Frontal cortex (tissue), 2 donors: ENCODE measurements around the genes RFX5, POGZ and THEM4.

DNA sequence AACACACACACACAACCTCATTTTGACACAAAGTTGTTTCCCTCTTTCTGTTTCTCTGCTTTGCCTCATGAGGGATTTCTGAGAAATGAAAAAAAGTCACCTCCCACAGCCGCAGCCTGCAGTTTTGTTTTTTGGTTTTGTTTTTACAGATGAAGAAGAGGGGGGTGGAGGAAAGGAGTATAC, 12.1 kb downstream of the MCL1 start:
- RAMPAGE, long total RNA = no peak

DNA sequence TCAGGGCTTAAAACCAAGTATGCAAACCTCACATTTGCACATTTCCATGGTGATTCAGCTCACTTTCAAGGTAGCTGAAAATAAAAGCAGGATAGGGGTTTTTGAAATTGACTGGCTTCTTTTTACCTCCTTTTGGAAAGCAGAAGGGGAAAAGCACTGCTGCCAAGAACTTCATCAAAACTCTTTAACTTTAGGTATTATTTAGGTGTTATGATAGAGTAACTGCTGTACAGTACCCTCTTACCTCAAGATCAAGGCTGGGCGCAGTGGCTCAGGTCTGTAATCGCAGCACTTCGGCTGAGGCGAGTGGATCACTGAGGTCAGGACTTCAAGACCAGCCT, 6.0 kb downstream of the MCL1 start:
- RAMPAGE, long total RNA = no peak

DNA sequence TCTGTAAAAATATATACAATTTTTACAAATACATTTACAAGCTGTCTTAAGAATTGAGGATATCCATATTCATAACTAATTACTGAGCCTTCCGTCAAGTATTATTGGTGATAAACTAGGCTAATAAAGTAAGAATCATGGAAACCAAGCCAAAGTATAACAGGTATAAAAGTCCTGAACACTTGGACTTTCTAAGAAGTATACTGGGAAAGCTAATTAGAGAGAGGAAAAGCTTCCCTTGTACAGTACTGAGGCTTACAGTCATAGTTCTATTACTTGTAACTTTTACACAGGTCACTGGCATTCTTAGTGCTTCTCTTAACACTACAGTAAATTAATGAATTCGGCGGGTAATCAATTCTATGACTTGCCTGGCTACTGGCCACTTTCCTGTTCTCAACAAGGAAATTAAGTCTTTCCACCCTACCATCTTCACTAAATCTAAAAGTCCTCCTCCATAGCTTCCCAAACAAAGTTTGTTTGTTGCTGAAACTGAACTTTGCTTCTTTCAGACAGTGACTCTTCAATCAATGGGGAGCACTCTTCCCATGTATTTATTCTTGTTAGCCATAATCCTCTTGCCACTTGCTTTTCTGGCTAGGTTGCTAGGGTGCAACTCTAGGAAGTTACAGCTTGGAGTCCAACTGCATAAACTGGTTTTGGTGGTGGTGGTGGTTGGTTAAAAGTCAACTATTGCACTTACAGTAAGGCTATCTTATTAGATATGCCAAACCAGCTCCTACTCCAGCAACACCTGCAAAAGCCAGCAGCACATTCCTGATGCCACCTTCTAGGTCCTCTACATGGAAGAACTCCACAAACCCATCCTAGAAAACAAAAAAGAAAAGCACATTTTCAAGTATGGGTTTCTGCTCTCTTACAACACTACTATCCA, 2.5 kb downstream of the MCL1 start:
- RAMPAGE, long total RNA = no peak

- RAMPAGE, long total RNA = no peak
Observed at GRCh38 chr1:150753235-150753938, 12.2 kb downstream of the CTSS start.

DNA sequence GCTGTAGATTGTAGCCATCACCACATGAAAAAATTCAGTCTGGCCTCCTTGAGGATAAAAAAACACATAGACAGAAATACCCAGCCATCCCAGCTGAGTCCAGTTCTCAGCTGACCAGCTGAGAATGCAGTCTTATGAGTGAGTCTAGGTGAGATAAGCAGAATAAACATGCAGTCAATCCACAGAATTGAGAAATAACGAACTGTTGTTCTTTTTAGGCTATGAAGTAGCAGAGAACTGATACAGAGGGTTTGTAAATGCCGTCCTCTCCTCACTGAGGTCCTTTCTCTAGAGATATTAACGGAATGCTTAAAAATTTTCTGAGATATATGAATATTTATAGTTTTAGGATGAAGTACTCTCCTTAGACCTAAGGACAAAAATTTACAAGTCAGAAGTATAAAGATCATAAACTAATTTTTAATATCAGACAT, 24.1 kb downstream of the ARNT start:
- RAMPAGE, long total RNA = no peak

- RAMPAGE, long total RNA = no peak
Observed at GRCh38 chr1:150881386-150882204, 5.2 kb upstream of the ARNT start.

DNA sequence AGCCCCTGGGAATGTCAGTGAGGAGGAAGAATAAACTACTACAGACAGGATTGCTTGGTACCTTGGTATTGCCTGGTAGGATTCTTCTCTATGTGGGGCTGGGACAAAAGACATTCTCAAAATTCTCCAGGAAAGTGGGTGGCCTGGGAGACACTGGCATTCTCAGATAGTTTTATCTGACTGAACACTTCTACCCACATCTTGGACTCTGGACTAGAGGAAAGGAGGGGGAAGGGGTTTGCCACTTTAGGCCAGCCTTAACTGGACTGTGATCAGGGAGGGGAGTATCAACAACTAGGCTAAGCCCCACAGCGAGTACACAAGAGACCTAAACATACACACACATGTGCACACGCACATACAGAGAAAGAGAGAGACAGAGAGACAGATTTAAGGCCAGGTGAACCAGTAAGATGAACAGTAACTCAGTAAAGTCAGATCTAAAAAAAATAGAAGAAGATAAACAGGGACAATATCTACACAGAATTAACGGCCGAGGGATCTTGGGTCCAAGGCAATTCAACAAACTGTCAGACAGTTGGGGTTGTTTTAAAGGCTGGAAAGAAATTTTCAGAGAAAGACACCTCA, 1.3 kb upstream of the SEMA6C start:
- RAMPAGE, long total RNA = no peak

- RAMPAGE, long total RNA = no peak
Observed at GRCh38 chr1:151309869-151310425, 17.3 kb downstream of the PI4KB start.

DNA sequence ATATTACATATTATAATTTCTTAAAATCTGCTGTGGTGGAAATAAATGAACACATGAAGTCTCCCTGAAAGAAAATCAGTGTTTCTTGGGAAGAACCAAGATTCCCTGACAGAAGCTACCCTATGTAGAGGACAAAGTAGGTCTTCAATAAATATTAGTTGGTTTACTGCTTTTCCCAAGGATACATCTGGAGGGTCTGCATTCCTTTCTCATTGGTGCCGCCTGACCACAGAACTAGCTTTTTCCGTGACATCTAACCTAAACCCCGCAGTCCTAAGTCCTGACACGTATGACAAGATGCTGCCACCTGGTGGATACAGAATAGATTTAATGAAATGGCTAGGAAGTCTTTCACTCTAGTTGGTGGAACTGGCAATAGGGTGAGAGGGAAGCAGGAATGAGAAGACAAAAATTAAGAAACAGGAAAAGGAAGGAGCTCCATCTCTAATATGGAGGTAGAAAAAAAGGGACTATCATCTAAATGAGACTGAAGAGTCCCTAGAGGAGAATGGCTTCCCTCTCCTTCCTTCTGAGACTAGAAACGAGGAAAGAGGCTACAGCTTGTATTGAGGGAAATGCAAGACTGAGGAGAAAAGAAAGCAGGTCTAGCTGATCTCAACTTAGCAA, 6.2 kb downstream of the RFX5 start:
- RAMPAGE, long total RNA = no peak

- RAMPAGE, long total RNA = start-site peak on the plus strand at chr1:151346906-151347002, 158 and 31 reads in 2 replicates
Observed at GRCh38 chr1:151346214-151347436, at the start of gene RFX5. Gene RFX5, minus strand, starts transcription at chr1:151347252.

DNA sequence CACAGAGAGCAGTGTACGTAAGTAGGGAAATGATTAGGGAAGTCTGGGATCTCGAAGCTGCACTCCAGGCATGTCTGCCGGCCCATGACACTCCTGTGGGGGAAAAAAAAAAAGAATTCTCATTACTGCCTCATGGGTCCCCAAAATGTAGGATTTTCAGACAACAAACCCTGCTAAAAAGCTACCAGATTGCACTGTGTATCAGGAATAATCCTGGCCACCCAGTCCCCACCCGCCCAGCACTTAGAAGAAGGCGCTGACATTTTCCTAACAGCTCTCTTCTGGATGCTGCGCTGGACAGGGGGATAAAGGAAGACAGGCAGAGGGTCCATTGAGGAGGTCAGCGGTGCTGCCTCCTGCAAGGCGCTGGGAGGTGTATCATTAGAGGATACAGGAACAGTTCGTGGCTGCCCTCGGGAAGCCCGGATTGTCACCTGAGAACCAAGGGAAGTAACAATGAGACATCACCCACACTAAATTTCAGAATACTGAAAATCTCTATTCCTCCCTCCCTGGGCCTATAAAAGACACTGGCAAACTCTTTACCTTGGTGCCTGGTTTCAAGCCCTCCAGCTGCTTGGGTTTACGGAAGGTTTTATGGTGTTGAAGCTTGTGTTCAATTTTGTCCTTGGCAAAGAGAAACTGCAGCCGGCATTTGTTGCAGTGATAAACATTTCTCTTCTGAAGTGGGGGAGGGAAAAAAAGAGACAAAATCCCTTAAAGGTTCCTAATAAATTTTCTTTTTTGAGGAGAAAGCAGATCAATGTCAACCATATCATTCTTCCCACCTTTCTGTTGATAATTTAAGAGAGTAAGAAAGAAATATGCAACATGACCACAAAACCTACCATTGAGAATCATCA, 9.0 kb downstream of the PSMB4 start:
- RAMPAGE, long total RNA = no peak

DNA sequence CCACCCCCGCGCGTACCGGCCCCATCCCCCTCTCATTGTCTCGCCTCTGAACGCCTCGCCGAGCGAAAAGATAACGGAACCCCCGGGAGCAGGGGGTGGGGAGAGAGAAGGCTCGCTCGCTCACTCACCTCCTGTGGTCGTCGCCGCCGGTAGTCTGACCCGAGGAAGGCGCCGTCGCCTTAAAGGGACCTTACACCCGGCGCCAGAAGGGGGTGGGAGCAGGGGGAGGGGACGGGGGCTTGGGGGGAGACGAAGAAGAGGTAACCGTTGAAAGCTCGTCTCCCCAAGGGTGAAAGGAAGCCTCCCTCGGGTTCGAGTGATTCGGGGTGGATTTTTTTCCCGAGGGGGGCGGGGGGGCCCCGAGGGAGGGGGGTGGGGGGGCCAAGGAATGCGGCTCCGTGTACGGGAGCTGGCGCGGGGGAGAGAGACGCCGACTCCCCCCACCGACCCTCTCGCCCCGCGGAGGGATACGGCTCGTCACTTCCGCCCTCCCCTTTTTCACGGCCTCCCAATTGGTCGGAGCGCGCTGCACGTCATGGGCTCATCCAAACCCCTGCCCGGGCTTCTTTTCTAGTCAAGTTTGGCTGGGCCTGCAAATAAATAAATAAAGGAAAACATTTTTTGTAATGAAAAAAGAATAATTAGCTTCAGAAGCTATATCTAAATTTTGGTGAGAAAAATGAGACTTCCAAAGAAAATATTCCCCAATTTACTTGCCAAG, at the start of gene POGZ:
Gene POGZ (minus strand): TSS at position 471 of the 721 bp plus-strand sequence.
- RAMPAGE, long total RNA = no peak

DNA sequence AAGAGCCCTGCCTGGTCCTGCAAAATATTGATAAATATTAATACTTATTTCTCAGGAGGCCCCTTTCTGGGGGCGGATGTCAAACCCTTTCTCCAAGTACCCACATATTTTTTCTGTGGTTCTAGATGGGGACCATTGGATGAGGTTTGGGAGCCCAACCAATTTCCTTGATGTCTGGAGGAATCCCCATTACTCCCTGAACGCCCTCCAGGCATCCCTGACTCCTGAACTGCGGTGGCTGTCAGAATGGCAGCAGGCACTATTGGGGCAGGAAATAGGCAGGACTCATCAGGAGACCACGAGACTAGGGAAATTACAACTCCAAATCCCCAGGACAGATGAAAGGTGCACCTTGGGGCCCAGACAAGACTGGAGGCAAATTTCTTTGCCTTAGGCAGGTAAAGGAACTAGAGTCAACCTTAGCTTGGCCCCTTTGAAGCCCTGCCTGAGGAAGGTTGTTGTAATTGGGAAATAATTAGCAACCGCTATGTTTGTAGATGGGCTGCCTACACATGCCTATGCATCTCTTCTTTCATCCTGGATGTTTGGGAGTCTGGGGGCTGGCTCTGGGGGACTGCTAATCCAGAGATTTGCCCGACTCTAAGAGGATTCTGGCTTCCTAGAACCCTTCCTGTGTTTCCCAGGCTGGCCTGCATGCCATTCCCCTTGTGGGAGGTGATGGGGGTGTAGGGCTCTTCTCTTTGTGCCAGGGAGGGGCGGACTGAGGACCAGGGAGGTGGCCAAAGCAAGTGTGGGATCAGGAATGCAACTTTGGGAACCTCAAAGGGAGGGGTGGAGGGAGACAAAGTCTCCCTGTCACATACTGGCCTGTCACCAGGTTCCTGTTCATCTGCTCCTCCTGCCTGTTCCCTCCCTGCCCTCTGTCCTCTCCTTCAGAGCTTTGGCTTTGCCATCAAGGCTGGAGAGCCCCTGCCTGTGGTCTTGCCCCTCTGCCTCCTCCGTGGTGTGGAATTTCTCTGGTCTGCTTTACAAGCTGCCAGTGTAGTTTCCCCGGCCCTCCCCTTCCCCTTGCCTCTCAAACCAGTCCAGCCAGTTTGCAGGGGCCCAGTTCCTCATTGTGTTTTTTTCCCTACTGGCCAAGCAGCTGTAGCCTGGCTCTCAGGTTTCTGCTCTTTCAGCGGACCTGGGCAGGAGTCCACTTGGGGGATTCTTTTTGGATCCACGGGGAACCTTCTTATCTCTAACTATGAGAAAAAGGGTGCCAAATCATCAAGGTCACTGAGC, 1.5 kb downstream of the CGN start:
- RAMPAGE, long total RNA = no peak

GRCh38 chr1:151569394-151570258, 29.5 kb downstream of the TUFT1 start:
- RAMPAGE, long total RNA = no peak

- RAMPAGE, long total RNA = no peak
Observed at GRCh38 chr1:151790079-151790278, 321 bp downstream of the TDRKH start.

- RAMPAGE, long total RNA = no peak
Observed at GRCh38 chr1:151909003-151910304, at the start of gene THEM4. Gene THEM4, minus strand, starts transcription at chr1:151909511.

GRCh38 chr1:151981071-151981585, 12.5 kb downstream of the S100A10 start:
- RAMPAGE, long total RNA = no peak

GRCh38 chr1:151990050-151990701, 3.5 kb downstream of the S100A10 start:
- RAMPAGE, long total RNA = no peak

DNA sequence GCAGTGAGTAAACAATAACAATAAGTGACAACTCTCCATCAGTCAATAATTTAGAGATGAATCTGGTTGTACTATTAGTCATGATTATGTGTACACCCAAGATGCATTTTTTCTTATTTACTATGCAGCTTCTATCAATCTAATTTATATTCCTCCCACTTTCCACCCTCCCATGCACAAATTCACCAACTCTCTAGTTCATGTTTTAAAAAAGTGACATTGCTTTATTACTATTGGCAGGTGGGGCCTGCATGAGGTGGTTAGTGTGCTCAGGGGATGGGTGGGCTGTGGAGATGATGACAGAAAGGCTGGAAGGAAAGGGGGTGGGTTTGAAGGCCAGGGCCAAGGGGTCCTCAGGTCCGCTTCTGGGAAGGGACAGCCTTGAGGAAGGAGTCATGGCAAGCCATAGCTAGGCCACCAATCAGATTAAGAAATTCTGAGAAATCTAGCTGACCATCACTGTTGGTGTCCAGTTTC, 4.5 kb downstream of the S100A11 start:
- RAMPAGE, long total RNA = no peak

- RAMPAGE, long total RNA = no peak
Observed at GRCh38 chr1:152034233-152035510, 2.1 kb downstream of the S100A11 start.